Astrocyte (in vitro differentiated cells and primary cell): ENCODE measurements around a stretch of chr4.

DNA sequence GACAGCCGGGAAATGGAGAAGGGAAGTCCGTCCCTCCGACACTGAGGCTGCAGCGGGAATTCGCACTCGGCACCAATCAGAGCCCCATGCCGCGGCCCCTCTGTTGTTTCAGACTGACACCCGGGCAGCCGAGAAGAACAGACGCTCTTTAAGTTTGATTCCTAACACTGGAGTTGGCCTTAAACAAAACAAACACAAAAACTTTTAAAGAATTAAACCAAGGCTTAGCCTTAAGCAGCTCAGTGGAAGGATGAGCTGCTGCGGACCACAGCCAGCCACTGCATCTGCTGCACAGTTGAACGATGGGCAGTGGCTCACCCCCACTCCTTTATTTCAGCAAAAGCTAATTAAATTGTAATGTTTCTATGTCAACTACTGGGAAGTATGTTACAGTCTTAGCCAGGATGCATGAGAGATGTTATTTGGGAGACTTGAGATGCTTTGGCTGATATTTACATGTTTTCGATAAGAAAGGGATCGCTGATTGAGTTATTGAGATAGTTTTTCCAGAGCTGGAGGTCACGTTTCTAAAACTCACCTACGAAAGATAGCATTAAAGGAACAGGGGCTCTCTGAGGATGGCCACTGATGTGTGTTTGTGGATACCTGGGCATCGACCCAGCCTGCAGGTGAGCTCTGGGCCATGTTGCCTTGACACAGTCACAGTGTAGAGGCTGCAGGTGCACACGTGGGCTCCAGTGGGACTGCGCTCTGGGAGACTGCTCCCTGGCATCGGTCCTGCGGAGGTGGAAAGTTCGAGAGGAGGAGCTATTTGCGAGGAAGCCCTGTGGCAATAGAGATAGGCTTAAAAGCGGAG, 12.2 kb downstream of the CCDC96 start:
- PRO-cap, result no peak
- RRBS, 2 experiments, result 94% methylated on average over 6 of the region's 25 CpGs; no CpG with 5 or more reads in 1 of the 2 experiments

DNA sequence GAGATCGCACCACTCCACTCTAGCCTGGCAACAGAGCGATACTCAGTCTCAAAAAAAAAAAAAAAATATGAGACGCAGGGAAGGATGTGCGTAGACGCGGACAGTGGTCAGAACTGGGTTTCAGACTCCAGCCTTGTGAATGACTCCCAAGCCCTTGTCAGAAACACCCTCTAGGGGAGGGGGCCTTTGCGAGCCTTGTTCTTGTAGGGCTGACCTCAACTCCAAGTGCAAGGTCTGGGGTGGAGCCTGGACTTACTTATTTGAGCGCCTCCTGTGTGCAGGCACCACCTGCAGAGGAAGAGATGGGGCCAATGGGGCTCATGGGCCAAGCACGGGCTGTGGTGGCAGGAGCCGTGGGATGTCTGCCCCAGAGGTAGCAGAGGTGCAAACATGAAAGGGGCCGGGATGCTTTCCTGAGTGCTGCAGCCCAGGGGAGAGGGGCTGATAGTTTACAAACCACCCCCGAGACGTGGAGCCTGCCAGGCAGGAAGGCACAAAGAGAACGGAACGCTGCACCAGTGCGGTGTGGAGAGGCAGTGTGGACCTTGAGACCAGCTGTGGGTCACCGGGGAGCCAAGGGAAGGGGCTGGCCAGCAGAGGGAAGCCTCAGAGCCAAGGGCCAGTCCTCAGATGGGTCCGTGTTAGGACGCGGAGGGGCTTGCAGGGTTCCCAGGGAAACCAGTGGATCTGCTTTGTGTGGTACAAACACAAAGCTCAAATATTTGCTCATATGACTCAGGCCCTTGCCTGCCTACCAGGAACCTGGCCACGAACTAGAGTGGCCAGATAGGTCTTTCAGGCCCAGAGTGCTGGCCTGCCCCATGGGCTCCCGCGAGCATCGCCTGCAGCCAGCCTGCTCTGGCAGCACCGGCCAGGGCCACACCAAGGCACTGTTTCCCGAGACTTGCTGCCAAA, 8.4 kb downstream of the CCDC96 start:
- PRO-cap, result unidirectional peak, plus-strand start at position 68 of the sequence
- RRBS, 2 experiments, result no CpG with 5 or more reads among the region's 26 CpGs

DNA sequence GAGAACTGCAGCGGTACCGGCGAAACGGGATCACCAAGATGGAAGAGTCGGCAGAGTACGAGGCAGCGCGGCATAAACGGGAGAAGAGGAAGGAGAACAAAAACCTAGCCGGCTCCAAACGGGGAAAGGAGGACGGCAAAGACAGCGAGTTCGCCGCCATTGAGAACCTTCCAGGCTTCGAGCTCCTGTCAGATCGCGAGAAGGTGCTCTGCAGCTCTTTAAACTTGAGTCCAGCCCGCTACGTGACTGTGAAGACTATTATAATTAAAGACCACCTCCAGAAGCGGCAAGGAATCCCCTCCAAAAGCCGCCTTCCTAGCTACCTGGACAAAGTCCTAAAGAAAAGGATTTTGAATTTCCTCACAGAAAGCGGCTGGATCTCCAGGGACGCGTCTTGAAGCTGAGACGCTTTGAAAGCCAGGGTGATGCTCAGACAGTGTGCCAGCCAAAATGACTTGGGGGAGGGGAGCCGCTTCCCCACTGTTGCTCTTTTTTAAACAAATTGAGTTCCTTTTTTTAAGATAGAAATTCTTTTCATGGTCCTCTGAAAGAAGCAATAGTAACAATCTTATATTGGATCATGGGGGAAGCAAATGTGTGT, 11.6 kb downstream of the TADA2B start:
- PRO-cap, result no peak
- RRBS, 2 experiments, result 96 to 99% methylated on average over 4 of the region's 27 CpGs

DNA sequence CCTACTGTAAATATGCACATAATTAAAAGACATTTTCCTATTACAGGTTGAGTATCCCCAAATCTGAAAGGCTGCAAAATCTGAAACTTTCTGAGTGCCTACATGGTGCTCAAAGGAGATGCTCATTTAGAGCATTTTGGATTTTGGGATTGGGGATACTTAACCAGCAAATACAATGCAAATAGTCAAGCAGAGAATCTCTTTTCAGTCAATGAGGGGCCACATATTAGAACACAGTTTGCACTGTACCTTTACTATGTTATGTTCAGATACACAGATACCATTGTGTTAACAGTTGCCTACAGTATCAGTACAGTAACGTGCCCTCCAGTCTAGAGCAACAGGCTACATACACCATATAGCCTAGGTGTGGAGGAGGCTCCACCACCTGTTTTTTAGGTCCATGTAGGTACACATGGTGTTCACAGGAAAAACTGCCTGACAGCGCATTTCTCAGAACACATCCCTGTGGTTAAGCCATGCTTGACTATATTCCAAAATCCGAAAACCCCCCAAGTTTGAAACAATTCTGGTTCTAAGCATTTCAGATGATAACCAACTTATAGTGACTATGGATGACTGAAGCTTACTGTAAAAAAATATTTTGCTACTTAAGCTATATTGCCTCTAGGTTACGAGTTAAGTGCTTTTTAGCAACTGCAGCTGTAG, 9.1 kb downstream of the GRPEL1 start:
- PRO-cap, result no peak
- RRBS, 2 experiments, result no CpG with 5 or more reads among the region's 4 CpGs

DNA sequence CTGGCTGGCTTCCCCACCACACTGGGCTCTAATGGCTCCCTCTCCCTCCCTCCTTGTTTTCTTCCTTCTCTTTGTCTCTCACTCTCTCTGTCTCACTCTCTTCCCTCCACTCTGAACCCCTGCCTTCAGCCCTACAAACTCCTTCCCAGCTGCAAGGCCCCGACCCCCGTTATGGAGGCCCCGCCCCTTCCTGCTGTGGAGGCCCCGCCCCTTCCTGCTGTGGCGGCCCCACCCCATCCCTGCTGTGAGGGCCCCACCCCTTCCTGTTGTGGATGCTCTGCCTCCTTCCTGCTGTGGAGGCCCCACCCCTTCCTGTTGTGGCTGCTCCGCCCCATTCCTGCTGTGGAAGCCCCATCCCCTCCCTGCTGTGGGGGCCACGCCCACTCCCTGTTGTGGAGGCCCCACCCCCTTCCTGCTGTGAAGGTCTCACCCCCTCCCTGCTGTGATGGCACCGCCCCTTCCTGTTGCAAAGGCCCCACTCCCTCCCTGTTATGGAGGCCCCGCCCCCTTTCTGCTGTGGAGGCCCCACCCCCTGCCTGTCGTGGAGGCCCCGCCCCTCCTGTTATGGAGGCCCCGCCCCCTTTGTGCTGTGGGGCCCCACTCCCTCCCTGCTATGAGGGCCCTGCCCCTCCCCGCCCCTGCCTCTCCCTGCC, 104.9 kb upstream of the PSAPL1 start:
- PRO-cap, result no peak
- RRBS, 2 experiments, result no CpG with 5 or more reads among the region's 13 CpGs

GRCh38 chr4:7600244-7600662, 165.5 kb upstream of the PSAPL1 start:
- PRO-cap, result no peak
- RRBS, 2 experiments, result 74 to 80% methylated on average over 2 of the region's 17 CpGs

DNA sequence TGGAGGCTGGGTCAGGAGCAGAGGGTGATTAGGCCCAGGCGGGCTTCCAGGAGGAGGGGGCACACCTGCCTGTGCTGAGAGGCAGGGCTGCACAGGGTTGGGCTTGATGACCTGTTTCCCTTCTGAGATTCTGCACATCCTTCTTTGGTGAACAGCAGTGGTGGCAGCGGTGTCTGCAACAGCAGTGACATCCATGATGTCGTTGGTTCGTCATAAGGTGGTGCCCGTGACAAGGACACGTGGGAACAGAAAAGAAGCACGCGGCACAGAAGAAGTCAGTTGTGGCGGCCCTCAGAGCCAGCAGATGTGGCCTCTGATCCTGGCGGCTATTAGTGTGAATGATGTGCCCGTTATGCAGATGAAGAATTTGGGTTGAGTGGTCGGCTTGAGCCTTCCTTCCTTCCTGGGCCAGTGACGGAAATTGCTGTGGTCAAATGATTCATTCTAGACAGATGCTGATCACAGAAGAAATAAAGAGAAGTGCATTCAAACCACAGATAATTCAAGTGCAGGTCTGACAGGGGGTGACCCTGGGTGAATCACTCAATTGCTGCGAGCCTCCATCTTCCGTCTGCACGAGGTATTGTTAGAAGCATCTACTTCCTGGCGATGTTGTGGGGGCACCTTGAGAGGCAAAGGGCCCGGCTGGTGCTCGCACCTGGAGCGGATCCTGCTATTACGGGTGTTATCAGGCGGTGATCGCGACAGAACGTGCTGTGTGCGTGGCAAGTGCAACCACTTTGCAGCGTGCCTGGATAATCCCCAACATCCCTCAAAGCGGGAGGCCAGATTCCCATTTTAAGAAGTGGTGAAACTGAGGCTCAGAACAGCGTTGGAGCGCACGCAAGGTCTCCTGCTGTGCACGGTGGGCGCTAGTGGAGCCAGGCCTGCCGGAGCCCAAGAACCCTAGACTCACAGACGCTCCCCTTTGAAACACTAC, 215.2 kb upstream of the PSAPL1 start:
- PRO-cap, result no peak
- RRBS, 2 experiments, result no CpG with 5 or more reads among the region's 35 CpGs

- PRO-cap, result no peak
- RRBS, 2 experiments, result 100% methylated on average over 4 of the region's 16 CpGs; no CpG with 5 or more reads in 1 of the 2 experiments
Measured at GRCh38 chr4:7677823-7678459, 243.2 kb upstream of the PSAPL1 start.

GRCh38 chr4:7774539-7775250, 165.0 kb downstream of the AFAP1 start:
- PRO-cap, result no peak
- RRBS, 2 experiments, result no CpG with 5 or more reads among the region's 14 CpGs

- PRO-cap, result no peak
- RRBS, 2 experiments, result no CpG with 5 or more reads among the region's 16 CpGs
Measured at GRCh38 chr4:7777024-7777668, 162.5 kb downstream of the AFAP1 start.

- PRO-cap, result bidirectional peak, plus-strand start at chr4:7842925, minus-strand start at chr4:7842686
- RRBS, 2 experiments, result 0 to 11% methylated on average over 2 of the region's 25 CpGs
Measured at GRCh38 chr4:7842391-7843399, 97.0 kb downstream of the AFAP1 start.

DNA sequence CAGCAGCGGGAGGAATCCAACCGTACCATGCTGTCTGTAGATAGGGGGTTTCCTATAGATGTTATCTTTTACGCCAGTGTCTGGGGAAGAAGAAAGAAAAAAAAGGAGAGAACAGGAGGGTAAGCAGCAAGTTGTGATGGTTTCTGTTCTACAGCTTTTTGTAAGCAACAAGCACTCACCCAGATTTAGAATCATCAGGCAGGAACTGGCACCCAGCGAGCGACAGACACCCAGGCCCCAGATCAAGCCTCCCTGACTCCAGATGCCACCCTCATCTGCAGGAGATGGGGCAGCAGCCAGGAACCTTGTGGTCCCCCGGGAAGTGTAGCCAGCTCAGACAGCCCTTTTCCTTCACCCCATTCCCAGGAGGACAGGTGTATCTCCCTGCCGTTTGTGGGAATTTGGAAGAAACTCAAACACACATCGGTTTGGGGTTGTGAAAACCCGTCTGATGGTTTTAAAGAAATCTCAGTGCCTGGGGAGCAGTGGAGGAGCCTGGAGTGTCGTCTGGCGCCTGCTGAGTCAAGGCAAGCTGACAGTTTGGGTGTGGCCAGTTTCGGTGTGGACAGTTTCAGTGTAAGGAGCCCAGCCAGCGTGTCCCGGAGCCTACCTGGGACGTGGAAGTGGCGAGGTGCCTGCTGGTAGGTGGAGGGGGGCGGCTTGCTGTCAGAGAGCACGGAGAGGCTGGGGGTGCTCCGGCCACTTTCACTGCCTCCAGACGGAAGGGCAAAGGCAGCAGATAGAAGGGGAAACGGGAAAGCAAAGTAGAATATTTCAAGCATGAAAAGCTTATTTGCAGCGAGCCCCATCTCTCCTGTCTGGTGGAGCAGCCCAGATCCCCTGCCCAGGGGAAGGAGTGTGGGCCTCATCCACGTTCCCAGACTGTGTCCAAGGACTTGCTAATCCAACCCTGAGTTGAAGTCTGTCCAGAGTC, 80.2 kb upstream of the AFAP1 start:
- PRO-cap, result no peak
- RRBS, 2 experiments, result 88 to 94% methylated on average over 5 of the region's 23 CpGs

- PRO-cap, result no peak
- RRBS, 2 experiments, result no CpG with 5 or more reads among the region's 24 CpGs
Measured at GRCh38 chr4:8069961-8071121, 88.3 kb downstream of the ABLIM2 start.

- PRO-cap, result no peak
- RRBS, 2 experiments, result 3 to 9% methylated on average over 9 to 12 of the region's 39 CpGs
Measured at GRCh38 chr4:8157769-8158273, 792 bp downstream of the ABLIM2 start.

DNA sequence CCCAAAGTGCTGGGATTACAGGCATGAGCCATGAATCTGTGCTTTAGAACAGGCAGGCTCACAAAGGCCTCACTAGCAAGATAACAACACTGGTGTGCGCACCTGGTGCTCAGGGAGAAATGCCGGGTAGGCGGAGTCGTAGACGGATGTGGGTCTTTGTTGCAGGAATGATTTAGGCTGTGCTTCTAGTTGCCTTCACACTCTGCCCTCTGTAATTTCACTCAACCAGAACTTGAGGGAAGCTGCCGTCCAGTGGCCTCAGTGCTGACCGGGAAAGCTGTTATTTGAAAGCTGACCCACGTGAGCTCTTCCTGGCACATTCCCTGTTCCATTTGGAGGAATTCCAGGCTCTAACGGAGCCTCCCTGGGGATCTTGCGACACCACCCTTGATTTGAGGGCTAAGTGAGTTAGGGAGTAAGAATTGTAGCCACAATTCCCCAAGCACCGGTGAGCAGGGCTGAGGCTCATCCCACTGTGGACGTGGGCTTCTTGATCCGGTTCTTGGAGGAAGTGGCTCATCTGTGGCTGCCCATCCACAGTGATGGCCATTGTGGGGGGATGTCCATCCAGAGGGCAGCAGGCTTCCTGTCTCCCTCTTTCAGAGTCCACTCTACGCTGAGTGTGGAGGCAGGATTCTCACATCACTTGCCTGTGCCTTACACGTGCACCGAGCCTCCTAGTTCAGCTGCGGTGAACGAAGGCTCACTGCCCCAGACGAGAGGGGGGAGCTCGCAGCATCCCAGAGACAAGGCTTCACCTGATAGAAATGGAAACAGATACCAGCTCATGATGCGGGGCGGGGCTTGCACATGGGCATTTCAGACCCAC, 16.1 kb downstream of the SH3TC1 start:
- PRO-cap, result no peak
- RRBS, 2 experiments, result 45 to 55% methylated on average over 3 of the region's 22 CpGs

DNA sequence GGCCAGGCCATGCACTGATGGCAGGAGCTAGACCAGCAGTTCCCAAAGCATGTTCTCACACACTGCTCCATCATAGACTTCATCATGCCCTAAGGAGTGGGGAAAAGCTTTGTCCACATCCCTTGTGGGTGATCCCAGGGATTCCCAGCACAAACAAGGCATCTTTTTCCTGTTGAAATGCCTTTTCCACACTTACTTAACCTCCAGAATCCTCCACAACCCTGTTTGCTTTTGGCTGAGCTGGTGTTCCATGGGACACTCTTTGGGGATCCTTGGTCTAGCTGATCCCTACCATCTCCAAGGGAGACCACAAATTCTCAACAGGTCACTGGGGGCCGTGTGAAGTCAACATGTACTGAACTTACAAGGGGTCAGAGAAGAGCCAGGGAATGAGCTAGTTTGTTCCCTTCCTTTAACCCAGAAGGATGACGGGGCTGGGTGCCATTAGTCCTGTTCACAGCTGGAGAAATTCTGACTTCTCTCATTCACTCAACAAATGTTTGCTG, 21.8 kb downstream of the SH3TC1 start:
- PRO-cap, result no peak
- RRBS, 2 experiments, result no CpG with 5 or more reads among the region's 2 CpGs

DNA sequence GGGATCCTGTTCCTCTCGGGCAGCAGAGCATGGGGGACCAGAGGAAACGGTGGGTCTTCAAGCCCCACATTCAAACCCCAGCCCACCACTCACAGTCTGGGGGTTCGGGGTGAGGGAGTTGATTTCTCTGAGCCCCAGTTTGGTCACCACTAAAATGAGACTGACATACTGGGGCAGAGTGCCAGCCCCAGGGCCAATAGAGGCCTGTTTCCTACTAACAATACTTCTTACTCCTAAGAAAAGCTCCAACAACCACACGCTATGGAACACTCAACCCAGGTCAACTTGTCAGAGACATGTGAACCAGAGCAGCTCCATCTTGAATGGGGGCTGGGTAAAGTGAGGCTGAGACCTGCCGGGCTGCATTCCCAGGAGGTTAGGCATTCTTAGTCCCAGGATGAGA, 26.8 kb upstream of the HTRA3 start:
- PRO-cap, result no peak
- RRBS, 2 experiments, result no CpG with 5 or more reads among the region's 5 CpGs

- PRO-cap, result no peak
- RRBS, 2 experiments, result 75 to 86% methylated on average over 5 of the region's 20 CpGs
Measured at GRCh38 chr4:8291328-8291794, 21.8 kb downstream of the HTRA3 start.

GRCh38 chr4:8330737-8331279, 61.3 kb downstream of the HTRA3 start:
- PRO-cap, result no peak
- RRBS, 2 experiments, result no CpG with 5 or more reads among the region's 10 CpGs

- PRO-cap, result no peak
- RRBS, 2 experiments, result 60 to 79% methylated on average over 2 of the region's 13 CpGs
Measured at GRCh38 chr4:8438393-8439092, 2.0 kb downstream of the ACOX3 start.